Rectum (tissue), 1 donor: ENCODE data around the genes LMO1 and TMEM9B.

DNA sequence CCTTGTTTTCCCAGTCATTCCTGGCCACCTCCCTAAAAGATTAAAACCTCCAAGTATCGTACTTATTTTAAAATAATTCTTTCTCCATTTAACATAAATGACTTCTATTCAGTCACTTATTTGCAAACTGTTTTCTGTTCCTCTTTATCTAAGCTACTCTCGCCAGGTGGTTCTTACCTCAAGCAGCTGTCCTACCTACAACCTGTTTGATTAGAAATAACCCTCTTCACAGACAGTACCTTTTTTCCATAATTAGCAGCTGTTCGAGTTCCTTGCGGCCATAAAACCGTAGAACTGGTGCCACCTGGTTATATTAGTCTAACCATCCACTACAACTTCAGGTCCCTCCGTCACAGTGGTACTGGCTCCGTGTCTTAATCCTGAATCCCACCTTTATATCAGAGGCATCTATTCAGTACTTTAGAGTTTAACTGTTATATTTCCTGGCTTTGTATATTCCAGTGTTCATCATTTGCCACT is 1.0 kb downstream of the ZNF215 start:
- PRO-cap, result no peak

DNA sequence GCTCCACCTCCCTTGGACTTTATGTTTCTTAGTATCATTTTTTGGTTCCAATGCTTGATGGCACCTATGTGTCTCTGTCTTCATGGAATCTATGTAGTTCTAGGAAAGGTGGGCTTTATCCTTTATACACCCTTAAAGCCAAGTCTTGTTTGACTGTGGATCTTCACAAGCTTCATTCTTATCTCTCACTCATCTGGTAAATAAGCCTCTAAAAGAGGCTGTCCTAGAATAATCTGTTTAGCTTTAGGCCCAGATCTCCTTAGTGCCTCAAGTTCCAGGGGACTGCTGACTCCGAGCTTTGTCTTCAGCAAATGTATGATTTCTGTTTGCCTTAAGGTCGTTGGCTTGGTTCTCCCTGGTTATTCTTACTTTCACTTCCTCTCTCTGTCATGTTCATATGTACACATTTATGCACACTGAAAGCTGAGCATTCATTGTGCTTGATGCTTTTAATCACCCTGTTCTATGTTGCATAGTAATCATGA is 7.0 kb downstream of the PPFIBP2 start:
- PRO-cap, result no peak

DNA sequence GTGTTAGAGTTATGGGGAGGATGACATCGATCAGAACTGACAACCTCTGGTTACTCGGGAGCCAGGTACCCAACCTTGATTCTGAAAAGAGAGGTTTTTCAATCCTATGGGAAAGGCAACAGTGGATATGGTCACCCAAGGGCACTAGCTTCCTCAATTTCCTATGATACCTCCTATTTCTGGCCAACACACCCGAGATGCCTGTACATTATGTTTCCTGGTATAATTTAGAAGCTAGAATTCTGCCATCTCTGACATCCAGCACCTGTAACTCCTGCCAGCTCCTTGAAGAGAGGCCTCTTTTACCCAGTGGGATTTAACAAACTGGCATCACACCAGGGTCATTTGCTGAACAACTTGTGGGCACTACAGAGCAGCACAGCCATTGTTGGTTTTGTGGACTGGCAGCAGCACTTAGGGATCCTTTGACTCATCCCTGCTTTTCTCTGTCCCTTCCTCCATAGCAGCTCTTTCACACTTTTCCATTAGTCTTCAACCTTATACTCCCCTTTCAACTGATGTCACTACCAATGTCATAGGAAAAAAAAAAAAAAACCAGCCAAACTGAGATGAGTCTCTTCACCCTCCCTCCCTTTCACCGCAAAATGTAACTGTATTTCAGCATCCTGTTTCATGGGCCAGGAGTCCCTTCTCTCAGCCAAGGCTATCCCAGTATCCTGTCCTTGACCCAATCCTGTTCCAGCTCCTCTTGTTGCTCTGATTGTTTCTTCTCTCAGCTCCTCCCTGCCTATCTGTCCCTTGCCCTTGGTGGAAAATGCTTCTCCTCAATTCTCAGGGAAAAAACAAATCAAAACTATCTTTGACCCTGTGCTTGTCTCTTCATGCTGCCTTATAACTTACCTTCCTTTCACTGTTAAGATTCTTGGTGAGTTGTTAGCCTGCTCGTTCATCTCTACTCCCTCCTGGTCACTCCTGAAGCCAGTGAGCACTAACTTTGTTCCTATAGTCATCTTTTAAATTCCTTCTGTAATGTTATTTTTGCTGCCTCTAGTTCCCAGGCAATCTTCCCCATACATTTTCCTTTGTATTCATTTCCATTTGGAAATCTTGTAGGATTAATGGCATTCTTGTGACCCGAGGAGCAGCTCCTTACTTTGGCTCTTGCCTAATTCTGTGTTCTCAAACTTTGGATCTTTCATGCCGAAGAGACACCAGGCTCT is 68.8 kb downstream of the PPFIBP2 start:
- PRO-cap, result no peak

DNA sequence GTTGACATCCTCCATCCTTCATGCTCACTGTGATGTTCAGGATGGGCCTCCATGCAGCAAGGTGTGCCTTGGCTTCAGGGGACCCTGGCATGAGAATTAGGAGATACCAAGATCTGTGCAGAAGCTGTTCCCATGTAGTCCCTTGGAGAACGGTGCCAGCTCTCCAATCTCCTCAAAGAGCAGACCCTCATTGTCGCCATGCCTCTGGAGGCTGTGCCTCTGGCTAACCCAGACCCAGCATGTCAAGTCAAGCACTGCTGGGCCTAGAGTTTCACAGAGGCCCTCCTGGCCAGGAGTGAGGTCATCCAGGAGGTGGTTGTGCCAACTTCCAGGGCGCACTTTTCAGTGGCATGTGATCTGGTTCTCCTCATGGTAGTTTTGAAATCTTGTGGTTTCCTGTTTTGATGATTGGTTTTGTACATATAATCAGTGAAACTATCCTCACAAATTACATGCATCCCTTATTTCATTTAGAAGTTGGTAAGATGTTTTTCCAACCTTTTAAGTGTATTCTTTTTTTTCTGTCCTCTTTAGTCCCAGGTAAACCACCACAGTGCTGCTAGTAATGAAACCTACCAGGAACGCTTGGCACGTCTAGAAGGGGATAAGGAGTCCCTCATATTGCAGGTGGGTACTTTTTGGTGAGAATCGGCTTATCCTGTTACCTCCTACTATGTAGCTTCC is 78.9 kb downstream of the PPFIBP2 start:
- PRO-cap, result no peak

GRCh38 chr11:8229296-8229942 is 34.3 kb downstream of the LMO1 start:
- PRO-cap, result no peak

- PRO-cap, result no peak
Measured at GRCh38 chr11:8263572-8264018, at the start of gene LMO1. Gene LMO1 (minus strand): TSS chr11:8263878.

DNA sequence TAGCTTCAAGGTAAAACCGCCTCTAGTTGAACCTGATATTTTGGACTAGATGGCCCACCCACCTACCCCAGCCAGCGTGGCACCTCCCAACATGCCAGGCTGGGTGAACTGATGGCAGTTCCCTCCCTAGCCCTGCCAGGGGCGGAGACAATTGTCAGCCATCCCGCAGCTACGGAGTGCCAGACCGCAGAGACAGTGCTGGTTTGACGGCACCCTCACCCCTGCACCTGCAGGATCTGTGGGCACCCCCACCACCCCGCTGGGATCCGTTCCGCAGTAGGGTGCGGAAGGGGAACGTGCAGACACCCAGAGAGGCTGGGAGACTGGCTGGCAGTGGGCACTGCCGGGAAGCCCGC is 4.0 kb upstream of the LMO1 start:
- PRO-cap, result no peak

DNA sequence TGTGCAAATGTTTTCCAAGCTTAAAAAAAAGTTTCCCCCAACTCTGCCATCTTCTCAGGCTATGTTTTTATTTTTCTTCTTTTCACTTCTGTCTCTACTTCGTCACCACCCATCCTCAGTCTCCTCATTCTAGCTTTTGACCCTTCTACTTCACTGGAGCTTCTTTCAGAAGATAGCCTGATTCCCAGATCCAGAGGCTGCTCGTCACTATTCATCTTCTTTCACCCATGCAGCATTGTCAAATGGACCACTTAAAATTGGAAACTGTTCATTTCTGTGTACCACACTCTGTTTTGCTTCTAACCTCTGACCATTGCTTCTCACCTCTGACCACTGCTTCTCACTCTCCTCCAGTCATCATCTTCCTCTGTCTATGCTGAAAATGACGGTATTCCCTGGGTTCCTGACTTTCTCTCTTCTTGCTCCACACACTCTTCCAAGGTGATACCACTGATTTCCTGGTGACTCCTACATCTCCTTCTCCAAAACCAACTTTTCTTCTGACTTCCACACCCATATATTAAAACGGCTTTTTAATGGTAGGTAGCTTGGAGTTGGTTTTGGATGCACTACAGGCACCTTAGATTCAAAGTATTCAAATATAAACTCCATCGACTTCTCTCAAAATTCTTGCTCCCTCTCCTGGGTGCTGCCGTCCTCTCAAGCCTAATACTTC is 37.7 kb downstream of the TRIM66 start:
- PRO-cap, result no peak

- PRO-cap, result no peak
Measured at GRCh38 chr11:8647956-8648327, 34.5 kb downstream of the TRIM66 start.

DNA sequence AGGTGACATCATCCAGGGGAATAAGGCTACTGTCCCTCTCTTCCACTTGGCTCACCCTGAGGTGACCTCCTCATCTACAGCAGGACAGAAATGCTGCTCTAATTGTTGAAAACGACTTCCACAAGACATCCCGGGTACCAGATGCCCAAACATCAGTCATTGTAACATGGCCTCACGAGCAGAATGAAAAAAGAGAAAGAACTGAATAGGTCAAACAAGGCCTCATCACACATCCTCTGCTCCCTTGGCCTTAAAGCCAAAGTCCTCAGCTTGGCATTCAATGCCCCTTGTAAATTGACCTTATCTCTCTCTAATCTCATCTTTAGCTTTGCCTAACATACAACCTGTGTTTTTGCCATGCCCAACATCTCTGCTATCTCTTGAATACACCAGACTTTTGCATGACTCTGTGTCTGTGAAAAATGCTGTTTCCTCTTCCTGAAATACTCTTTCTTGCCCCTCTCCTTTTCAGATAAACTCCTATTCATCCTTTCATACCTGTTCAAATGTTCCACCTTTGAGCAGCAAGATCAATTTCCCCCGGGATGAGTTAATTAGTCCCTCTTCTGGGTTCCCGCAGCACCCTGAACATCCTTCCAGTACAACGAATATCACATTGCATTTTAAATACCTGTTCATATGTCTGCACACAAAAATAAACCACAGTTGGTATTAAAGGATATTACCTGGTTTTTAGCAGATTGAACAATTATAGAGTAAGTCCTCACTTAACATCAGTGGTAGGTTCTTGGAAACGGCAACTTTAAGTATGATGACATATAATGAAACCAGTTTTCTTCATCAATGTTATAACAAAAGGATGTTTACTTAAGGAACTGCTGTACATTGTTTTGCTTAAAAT is 28.3 kb downstream of the TRIM66 start:
- PRO-cap, result no peak

DNA sequence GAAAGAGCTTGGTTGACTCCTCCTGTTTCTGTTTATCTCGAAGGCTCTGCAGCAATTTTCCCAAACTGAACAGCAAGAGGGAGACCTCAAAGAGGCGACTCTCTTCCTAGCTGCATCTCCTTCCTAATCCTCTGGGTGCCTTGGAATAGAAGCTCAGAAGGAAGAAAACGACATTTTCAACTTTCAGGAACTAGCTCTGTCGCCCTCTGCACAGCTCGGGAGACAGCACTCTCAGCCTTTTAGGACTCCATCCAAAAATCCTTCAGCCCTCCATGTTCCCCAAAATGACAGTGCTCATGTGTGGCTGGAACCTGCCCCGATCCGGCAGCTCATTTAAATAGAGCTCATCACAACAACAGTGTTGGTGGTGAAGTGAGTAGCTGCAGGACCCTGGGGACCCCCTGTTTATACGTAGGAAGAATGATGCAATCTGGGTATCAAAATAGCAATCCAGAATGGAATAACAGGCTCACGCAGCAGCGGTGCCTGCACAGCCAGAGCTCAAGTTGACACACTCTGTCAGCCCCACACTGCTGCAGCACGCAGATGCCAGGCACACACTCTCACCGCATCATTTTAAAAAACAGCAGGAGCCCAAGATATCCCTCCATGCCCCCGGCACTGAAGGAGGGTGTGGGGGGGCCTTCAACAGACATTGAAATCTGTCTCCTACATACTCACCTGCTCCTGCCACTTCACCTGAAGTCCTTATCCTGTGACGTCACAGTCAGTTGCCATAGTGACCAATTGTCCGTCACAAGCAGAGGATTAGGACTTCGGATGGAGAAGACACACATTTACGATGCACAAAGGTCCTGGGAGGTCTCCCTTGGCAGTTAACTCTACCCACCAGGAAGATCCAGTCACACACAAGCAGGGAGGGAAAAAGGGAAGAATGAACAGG is 24.0 kb downstream of the TRIM66 start:
- PRO-cap, result no peak

DNA sequence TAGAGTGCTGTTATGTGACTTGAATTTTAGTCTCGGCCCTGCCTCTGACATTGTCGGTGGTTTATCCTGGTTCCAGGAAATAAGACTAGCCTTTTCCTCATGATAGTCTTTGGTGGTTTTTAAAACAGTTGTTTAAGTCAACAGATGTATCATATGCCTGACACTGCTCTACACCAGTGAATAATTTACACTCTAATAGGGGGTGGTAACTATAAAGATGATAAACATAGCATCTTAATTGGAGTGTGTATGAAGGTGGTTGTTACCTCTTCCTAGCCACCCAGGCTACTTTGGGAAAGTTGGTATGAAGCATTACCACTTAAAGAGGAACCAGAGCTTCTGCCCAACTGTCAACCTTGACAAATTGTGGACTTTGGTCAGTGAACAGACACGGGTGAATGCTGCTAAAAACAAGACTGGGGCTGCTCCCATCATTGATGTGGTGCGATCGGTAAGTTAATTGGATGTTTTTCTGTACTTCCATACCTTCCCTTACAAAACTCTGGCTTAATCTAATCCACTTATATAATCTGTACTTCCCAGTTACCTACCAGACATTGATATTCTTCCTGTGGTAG is 1.9 kb downstream of the RPL27A start:
- PRO-cap, result no peak

DNA sequence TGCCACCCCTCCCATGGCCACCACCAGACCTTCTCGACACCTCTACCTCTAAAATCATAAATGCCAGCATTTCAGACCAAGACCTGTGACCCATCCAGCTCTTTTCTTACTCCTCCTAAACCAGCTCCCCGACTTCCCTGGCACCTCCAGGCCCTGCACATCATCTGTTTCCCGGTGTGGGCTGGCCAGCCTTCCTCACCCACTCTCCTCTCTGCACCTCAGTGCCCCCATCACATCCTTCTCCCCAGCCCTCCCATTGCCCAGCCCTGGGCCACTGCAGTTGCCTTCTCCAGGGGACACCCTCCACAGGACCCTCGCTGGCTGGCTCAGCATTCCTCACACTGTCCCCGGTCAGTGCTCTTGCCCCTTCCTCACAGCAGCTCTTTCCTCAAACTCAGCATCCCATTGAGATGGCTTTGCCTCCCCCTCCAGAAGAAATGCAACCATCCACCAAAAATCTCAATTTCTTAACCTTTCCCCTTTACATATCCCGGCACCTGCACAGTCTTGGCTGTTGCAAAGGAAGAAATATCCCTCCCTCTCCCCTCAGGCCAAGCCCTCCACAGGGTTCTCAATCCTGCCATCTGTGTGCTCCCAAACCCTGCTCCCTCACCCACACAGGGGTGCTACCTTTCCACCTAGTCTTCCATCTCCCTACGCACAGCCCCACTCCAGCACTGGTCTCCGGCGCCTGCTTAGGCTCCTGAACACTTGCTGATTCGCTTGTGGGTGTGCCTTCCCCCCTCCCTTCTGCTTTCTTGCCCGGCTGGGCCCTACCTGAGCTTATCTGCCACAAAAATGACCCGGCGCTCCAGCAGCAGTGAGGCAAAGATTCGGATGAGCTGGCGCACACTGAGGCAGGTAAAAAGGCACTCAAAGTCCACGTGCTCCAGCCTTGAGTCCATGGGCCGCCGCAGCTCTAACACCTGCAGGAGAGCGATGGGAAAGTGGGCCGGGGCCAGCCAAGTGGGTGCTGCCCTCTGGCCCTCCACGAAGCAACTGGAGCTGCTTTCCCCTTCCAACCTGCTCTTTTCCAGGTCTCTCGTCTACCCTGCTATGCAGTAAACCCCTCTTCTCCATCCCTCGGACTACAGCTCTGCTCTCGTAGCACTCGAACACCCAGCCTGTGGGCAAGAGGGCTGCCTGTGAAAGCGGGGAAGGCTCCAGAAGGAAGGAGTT is 19.6 kb downstream of the RPL27A start:
- PRO-cap, result no peak

DNA sequence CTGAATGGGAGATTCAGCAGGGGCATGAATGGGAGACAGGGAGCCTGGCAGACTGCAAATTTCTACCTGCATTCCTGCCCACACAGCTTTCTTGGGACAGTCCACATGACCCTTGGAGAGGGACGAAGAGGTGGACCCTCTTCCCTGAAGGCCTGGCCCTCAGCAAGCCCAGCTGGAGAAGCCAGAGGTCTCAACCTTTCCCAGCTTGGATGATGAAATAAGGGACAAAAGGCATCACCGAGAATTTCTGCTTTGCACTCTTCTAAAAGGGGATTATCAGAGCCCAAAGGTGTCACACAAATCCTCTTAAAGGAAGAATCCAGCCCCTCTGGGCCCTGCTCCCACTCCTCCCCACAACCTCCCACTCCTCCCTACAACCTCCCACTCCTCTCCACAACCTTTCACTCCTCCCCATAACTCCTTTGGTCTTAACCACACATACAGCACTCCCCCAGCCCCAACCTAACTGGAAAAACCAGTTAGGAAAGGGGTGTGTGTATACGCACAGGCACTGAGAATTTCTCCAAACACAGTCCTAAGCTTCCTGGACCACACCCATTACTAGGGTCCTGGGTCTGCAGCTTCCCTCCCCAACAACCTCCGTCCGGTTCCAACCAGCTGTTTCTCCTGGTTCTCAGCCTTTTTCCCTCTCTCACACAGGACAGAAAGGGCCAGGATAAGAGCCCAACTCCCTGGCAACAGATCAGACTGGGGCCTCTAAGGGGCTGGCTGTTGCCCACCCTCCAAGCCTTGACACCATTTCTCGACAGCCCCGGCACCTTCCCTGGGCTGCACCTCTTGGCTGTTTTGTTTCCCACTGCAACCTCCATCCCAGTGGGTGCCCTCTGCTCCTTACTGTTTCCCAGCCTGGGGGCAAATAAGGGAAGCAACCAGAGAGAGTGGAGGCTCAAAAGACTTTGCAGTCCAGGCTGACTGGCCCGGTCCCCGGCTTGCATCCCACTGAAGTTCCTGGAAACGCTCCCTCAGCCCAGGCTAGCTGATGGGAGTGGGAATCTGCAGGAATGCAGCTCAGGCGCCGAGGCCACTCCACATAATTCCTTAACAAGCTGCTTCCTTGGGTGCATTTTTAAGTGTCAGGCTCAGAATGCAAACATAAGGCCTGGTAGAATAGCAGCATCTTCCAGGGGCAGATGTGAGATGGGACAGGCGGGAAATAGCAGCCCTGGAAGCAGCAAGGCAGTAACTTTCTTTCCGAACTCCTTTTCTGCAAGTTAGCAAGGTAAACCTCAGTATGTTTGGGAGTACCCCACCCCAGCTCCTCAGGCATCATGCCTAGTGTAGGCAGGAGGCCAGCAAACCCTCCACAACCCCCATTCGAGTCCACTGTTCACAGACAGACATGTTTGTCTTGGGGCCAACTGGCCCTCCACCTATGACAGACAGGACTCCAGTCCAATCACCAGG is 38.8 kb downstream of the RPL27A start:
- PRO-cap, result bidirectional peak, plus-strand start at position 659 of the sequence, minus-strand start at position 464 of the sequence; bidirectional peak, plus-strand start at position 1,145 of the sequence, minus-strand start at position 962 of the sequence

DNA sequence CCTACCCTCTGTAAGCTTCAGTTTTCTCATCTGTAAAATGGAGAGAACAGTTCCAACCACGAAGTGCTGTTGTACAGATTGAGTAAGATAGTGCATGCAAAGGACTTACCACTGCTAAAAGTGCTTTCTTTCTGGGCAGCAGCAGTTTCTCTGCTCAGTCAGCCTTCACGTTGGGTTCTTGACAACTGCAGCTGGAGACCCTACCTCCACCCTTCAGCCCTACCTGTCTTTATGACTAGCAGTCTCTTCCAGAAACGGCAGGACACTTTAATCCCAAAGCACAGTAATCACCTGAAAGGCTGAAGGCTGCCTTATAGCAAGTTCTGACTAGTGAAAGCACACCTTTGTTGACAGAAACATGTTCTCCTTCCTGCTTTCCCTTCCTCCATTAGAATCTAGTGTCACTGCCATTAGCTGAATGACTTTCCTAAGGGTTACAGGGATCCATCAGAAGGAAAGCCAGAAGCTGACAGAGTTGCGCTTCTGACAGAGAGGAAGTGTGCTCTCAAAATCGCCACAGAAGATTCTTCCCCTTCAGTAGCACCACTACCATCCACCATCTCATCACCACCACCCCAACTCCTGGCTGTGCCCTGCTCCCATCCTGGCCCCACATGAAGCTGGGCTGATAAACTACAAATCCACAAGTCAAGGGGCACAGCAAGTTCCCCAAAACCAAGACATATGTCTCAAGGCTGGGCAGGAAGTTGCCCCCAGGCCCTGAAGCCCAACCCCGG is 36.3 kb downstream of the DENND2B start:
- PRO-cap, result bidirectional peak, plus-strand start at position 450 of the sequence, minus-strand start at position 285 of the sequence

DNA sequence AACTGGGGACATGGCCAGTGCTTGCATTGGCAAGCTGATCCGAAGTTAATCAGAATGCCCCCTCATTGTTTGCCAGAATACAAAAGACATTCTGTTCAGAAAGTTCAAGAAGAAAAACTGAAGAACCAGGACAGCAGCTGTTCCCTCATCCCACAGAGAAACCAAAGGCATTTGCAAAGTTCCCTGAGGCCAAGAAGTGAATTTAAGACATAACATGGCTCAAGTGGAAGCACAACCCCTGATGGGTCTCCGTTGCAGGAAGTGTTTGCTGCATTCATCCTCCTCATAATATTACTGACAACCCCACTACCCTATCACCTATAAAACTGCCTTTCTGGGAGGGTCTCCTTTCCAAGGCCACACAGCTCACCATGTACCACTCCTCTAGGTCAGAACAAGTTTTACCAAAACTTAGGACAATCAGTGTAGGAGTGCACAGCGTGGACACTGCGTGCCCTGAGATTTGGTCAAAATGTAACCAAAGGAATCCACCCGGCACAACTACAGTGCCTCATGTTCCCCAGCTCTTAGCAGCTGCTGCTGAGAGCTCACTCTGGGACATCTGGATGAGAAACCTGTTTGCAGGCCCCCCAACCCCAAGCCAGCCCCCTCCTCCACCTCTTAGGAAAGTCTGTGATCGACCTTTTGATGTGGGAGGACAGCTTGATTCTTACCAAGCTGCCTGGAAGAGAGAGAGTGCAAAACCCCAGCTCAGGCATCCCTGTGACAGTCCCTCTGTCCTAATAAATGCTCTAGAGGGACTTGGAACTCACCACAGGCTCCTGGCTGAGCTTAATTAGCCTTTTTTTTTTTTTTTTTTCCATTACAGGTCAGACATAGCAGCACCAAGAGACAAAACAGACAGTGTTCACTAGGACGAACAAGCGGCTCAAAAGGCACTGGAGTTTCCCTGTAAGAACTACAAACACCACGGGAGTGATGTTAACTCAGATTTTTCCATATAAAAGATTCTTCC is 938 bp downstream of the DENND2B start:
- PRO-cap, result bidirectional peak, plus-strand start at position 506 of the sequence, minus-strand start at position 474 of the sequence; bidirectional peak, plus-strand start at position 551 of the sequence, minus-strand start at position 564 of the sequence; bidirectional peak, plus-strand start outside the sequence, minus-strand start at position 737 of the sequence

GRCh38 chr11:8865276-8865667 is 45.7 kb upstream of the AKIP1 start:
- PRO-cap, result no peak

DNA sequence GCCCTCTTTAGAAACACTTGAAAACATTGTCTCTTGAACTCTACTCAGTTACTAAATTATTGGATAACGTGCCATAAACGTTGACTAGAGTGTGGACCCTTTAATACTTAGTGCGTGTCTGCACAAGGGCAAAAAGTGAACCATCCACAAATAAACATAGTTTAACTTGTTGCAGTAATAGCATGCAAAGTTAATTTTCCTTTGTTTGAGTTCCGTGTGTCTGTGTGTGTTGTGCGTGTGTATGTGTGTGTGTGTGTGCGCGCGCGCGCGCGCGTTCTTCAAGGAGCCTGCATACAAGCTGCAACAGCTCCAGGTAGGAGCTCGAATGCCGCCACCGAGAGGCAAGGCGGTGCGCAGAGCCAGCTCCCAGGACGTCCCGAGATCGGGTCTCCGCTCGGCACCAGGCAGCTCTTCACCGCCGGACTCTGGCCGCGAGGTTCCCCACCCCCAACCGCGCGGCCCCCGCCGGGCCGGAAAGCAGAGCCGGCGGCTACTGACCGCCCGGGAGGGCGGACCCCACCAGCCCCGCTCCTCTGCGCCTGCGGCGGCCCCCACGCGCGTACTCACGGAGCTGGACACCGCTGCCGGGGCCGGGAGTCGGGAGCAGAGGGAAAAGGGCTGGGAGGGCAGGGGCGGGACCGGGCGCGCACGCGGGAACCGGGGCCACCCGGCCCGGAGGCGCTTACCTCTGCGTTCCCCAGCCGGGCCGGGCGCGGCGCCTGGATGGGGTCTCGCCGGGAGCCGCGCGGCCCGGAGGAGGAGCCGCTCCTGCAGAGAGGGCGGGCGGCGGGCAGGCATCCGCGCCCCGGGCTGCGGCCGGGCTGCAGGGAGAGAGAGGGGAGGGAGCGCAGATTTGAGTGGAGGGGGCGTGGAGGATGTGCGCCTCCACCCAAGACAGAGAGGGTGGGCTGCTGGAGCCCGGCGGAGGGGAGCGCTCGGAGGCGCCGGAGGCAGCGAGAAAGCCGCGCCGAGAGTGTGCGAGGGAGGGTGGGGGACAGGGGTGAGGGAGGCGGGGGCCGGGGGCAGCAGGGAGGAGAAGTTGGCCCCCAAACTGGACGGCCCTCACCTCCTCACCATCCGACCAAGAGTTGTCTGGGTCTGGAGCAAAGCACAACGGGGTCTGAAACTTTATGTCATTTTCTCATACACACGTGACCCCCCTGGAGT is 40.3 kb upstream of the AKIP1 start:
- PRO-cap, result bidirectional peak, plus-strand start at position 897 of the sequence, minus-strand start at position 699 of the sequence; bidirectional peak, plus-strand start outside the sequence, minus-strand start at position 1,076 of the sequence

GRCh38 chr11:8963792-8965181 is at the start of gene TMEM9B:
Gene TMEM9B (minus strand): TSS chr11:8964442.
- PRO-cap, result bidirectional peak, plus-strand start at chr11:8964184, minus-strand start at chr11:8964118; bidirectional peak, plus-strand start at chr11:8964510, minus-strand start at chr11:8964442; bidirectional peak, plus-strand start at chr11:8964731, minus-strand start at chr11:8964740; bidirectional peak, plus-strand start at chr11:8965027, minus-strand start at chr11:8964934

DNA sequence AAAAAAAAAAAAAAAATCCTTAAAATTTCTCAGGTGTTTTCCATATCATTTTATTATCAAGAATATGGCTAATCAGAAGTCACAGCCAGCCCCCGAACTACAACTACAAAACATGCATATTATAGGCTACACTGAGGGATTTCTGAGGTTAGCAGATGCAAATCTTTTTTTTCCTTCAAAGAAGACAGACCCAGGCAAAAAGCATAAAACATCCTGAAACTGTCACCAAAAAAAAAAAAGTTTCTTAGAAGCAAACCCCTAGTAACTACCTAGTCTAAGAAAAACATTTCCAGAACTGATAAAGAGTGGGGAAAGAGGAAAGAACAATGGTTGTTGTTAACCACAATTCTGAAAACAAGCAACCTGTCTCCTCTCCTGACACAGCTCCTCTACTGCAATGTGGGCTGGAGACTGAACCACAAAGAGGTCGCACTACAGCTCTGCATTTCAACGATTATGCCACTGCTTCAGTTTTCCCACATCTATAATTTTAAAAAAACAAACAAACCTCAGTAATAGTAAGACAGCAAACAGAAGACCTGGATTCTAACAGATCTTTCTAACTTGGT is 15.0 kb downstream of the DENND5A start:
- PRO-cap, result no peak